ENCODE data around the genes SH2D7 and ACSBG1.

- PRO-cap = no peak
Measured at GRCh38 chr15:77067796-77068367, 3.0 kb downstream of the TSPAN3 start.

DNA sequence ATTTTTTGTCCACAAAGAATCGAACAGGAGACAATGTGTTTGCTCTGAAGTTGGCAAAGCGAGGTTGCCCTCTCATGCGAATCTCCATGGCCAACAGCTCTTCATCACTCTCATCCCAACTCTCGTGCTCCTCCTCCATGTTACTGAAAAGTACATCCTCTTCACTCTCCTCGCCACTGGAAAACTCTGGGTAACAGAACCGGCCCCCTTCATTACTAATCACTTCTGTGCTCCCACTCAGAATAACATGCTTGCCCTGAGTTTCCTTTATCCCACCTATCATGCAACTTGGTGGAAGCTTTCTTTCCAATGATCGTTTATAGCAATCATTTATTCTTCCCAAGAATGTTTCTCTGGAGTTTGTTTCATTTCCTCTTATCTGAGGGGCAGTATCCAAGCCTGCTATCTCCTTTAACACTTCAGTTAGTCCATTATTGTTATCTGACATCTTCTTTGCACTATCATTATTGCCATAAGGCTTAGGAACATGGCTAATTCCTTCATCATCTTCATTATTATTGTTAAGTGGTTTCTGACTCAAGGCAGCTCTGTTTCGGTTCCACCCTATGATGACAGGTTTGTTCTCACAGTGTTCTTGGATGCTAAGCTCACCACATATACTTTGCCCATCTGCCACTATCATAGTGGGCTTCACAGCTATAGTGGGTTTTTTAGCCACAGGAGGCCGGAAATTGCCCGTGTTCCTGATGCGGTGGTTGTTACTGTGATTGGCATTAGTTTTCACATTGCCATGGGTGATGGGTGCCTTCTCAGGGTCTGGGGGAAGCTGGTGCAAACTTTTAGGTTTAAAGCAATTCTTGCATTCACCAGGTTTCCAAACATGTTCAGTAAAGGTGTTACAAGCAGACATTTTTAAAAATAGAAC is 110.4 kb upstream of the TSPAN3 start:
- PRO-cap = no peak

DNA sequence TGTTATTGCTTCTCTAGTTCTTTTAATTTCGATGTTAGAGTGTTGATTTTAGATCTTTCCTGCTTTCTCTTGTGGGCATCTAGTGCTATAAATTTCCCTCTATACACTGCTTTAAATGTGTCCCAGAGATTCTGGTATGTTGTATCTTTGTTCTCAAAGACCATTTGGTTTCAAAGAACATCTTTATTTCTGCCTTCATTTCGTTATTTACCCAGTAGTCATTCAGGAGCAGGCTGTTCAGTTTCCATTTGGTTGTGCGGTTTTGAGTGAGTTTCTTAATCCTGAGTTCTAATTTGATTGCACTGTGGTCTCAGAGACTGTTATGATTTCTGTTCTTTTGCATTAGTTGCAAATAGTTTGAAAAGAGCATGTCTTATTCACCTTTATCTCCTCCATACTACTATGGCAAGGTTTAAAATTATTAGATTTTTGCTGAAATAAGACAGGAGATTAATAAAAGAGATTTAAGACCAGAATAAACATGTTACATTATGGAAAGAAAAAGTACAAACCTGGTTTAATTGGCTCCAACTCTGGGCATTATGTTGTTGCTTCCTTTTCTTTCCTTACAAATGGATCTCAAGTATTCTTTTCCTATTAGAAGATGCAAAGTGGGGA is 133.9 kb downstream of the PEAK1 start:
- PRO-cap = no peak

DNA sequence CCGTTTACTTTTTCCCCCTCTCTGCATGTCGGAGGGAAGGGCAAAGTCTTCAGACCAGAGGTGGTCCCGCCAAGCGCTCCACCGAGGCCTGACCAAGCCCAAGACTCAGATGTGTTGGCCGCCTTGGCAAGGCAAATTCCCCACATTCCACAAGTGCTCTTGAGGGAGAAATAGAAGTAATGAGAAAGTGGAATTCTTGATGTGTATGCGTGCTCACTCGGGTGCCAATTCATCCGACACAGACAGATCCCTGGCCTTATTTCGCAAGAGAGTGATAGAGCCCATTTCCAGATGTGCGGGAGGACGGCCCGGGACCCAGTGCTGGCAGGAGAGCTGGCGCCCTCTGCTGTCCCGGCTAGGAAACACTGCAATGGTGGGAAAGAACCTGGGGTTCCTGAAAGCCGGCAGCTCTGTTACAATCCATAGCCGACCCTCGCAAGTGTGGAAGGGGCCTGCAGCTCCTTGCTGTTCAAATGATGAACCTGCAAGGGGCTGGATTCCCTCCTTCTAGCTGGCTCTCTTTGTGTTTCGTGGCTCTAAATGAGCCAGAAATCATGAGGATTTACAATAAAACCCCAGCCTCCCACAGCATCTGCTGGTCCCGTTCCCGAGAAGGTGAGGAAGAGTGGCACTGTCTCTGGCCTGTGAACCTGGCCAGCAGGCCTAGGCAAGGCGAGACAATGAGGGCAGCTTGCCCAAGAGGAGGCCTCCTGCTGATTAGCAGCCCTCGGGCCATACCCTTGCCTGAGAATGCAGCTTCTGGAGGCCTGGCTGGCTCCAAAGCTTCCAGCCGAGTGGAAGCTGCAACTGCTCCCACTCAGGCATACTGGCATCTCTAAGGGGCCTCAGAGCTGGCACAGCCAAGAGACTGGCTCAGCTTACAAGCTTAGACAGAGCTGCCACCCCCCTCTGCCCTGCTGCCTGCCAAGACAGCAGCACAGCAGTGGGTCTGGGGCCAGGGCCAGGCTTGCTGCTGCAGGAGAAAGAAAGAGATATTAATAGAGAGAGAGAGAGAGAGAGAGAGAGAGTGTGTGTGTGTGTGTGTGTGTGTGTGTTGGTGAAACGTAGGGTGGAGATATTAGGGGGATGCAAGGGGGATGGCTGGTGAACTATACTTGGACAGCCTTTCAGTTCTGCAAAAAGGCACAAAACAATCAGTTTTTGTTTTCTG is 76.4 kb downstream of the HMG20A start:
- PRO-cap = no peak

DNA sequence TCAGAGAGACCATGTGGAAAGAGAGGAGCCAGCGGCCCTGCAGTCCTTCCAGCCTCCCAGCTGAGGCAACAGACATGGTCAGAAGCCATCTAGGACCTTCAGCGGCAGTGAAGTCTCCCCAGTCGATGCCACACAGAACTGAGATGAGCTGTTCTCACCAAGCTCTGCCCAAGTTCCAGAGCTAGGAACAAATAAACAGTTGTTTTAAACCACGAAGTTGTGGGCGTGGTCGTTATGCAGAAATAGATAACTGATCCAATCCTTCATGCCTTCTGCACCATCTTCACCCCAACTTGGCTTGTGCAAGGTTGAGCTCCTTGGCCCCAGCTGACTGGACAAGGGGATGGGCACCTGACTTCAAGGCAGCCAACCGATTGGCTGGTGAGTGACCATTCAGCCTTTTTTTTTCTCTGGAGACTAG is 24.0 kb downstream of the LINGO1 start:
- PRO-cap = no peak

DNA sequence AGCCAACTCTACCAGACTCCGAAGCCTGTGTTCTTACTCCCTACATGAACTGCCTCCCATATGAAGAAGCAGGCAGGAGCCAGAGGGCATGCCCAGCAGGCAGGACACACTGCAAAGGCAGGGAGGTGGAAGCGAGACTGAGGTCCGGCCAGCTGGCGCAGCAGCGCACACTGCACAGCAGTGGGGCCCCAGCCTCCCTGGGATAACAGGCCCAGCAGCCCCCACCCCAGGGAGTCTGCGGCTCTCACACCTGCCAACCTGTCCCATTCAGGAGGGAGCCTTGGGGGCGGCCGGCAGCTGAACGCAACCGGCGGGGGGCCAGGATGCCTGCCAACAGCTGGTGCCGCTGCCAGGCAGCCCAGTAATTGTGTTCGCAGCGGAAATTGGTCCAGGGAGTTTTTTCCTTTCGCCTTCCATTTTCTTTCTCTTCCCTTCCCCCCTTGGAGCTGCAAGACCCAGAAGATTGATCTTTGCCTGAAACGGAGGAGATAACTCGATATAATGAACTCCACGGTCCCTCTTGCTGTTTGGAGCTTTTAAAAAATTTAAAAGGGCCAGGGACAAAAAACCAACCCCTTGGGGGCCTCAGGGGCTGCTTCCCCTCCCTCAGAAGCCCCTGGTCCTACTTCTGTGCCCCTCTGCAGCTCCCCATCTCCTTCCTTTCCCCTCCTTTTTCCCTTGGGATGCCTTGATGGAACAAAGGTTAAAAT is 106.3 kb upstream of the LINGO1 start:
- PRO-cap = no peak

DNA sequence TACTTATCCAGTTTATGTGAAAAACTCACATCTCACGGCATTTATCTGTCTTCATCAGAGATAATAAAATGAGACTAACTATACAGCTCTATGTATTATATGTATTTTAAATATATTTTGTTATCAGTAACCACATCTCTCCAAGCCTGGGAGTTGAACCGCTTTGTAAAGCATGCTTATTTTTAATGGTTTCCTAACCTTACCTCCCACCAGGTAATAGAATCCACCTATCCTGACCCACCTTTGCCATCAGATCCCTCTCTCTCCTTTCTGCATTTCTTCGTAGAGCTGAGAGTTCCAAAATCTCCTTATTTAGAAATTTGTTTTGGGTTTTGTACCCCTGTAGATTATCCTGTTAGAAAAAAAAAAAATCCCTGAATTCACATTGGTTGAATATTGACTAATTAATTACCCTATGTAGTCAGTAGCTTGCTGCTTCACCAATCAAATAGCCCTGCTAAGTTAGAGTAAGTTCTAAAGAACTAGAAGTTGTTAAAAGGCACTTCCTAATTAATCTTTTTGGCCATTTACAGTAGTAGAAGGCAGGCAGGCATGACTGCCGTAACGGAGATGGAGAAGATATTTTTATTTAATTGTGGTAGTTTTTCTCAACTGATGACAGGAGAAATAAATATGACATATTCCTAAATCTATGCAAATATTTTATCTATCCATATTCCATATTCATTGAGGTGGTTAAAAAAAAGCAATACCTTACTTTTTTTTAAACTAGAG is 59.7 kb downstream of the TBC1D2B start:
- PRO-cap = no peak

DNA sequence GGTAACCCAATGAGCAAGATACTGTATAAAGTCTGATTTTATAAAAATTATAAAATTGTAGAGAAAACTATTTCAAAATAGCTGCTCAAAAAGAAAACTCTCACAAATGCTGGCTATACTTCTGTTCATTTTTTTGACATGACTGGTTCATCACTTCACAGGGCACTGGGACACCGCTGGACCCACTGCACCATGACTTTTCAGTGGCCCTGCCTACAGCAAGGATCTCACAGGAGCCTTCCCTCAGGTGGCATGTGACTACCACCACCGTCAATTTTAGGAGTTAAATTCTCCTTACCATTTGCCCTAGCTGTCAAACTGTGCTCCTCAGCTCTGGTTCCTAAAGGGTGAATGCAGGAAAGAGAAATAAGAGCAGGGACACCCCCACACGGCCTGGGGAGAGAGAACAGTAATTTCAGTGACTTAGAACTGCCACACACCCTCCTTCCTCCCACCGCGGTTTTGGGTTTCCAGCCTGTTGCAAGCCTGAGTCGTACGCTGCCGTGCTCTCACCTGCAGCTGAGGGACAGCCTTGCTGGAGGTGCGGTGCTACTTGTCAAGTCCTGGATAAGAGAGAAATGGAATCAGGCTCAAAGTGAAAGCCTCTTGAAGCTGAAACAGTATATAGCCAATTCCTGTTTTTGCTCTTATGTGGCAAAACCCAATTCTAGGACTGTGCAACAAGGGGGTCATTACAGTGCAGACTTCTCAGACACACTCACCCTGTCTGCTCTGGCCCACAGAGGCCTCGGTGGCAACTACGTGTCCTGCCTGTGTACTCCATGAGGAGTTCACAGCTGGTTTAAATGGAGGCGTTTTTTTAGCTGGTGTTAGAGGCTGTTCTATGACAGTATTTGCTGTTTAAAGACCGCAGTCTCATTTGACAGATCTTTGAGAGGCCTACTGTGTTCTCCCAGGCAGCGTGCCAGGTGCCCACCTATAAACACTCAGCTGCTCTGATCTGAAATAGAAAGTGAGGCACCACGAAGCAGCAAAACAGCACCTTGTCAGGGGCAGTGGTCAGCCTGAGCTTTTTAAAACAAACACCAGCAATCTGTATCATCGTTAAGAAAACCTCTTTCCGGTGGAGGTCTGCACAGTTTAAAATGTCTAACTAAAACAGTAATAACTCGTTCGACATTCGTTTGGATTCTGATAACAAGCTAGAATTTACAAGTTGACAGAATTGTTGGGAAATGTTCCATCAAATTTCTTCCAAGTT is 42.9 kb downstream of the TBC1D2B start:
- PRO-cap = no peak

DNA sequence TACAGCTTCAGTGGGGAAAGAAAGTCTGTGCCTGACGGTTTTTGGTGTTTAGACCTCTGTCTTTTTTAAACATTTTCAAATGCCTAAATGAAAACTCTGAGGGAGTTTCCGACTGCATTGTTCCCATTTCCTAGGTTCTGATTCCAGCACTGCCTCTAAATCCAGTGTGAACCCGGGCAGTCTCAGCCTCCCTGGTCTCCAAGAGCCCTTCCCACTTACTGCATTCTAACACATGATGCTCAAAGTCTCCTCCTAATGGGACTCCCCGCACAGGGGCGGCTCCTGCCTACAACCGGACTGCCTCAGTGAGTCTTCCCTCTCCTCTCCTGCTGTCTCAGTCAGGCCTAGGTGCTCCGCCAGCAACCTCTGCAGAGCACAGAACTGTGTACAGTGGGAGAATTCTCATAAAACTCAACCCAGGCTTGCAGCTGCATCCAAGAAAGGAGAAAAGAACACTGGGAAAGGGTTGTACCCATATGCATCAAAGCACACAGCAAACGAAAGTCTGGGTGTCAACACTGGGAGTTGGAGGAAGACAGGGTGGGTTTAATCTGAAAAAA is 28.9 kb downstream of the TBC1D2B start:
- PRO-cap = no peak

GRCh38 chr15:78068407-78069354 is 8.8 kb downstream of the TBC1D2B start:
- PRO-cap = no peak

DNA sequence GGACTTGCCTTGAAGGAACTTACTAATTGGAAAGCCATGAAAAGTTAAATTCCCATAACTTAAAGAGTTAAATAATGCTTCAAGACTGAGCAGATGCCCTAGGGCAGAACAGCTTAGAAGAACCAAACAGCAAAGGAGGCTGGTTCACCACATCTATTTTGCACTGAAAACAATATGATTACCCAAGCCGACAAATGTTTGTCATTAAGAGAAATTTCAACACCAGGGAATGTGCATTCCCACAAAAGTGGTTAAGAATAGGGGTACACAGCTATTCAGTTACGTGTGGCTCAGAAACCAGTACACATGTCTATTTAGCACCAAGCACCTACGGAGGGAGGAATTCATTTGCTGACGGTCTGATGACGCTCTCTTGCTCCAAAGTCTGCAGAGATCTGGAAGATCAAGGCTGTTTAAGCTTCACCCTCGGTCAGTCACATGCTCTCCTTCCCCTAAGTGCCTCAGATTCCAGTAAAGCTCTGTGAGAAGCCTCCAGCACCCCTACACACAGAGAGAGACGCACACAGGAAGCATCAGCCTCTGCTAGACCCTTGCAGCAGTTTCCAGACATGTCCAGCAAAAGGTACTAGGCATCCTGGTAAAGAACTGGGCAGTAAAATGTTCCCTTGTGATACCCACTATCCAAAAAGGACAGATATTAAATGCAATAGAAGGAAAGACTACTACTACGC is 5.0 kb downstream of the TBC1D2B start:
- PRO-cap = no peak

DNA sequence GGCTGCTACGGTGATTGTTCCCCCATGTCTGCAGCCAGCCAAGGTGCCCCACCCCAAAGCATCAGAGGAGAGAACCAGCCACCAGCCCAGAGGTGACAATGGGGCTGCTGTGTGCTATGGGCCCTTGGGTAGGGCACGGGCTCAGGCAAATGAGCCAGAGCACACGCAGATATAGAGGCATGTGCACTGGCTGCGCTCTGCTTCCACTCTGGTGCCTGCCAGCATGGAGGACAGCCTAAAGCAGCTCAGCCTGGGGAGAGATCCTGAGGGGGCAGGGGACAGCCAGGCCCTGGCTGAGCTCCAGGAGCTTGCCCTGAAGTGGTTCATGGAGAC is at the start of gene SH2D7:
SH2D7 (plus strand) TSS at position 200 of the 333 bp plus-strand sequence.
- PRO-cap = no peak

DNA sequence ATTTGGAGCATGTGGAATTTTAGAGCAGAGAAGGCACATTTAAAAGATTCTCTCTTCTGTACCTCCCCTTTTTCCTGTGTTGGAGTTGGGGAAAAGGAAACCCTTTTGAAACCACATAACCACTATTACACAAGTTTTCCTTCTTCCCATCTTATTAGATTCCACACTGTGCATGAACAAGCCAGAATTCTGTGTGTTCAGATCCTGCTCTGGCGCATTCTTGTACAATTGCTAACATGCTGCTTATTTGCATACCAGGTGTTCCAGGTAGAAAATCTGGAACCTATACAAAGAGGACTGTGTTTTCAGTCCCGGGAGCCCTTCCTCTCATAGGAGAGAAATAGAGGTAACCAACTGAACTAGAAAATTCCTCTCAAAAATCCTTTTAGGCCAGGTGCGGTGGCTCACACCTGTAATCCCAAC is 2.6 kb upstream of the CIB2 start:
- PRO-cap = no peak

DNA sequence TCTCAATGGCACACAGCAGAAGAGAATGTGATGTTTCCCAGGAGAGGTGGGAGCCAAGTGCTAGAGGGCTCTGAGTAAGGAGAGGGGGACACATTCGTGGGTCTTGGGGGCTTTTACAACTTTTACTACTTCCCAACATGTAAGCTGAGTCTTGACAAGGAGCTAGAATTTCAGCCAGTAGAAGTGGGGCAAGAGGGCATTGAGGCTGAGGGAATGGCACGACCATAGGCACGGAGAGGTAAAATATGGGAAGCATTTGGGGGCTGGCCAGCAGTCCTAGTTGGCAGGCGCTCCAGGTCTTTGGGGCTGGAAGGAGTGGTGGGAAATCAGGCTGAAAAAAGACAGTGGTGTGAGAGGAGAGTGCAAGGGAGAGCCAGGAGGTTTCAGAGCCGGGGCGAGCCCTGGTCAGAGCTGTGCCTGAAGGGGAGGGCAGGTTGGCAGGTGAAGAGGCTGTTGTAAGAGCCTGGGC is 1.7 kb upstream of the IDH3A start:
- PRO-cap = no peak

GRCh38 chr15:78234299-78234987 is at the start of gene ACSBG1:
ACSBG1 (minus strand) TSS chr15:78234565.
- PRO-cap = no peak

- PRO-cap = no peak
Measured at GRCh38 chr15:78264970-78265255, 551 bp downstream of the DNAJA4 start.

DNA sequence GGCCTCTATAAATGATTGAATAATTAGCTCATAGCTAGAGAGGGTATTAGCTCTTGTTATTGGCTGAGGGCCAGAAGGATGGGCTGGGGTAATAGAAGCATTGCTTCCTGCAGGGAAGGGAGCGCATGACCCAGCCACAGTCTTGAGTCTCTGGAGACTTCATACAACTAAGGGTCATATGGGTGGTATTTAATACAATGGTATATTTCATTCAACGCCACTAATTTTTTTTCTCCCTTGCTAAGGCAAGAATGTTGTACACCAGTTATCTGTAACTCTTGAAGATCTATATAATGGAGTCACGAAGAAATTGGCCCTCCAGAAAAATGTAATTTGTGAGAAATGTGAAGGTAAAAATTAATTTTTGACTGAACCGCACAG is 8.5 kb downstream of the DNAJA4 start:
- PRO-cap = no peak

DNA sequence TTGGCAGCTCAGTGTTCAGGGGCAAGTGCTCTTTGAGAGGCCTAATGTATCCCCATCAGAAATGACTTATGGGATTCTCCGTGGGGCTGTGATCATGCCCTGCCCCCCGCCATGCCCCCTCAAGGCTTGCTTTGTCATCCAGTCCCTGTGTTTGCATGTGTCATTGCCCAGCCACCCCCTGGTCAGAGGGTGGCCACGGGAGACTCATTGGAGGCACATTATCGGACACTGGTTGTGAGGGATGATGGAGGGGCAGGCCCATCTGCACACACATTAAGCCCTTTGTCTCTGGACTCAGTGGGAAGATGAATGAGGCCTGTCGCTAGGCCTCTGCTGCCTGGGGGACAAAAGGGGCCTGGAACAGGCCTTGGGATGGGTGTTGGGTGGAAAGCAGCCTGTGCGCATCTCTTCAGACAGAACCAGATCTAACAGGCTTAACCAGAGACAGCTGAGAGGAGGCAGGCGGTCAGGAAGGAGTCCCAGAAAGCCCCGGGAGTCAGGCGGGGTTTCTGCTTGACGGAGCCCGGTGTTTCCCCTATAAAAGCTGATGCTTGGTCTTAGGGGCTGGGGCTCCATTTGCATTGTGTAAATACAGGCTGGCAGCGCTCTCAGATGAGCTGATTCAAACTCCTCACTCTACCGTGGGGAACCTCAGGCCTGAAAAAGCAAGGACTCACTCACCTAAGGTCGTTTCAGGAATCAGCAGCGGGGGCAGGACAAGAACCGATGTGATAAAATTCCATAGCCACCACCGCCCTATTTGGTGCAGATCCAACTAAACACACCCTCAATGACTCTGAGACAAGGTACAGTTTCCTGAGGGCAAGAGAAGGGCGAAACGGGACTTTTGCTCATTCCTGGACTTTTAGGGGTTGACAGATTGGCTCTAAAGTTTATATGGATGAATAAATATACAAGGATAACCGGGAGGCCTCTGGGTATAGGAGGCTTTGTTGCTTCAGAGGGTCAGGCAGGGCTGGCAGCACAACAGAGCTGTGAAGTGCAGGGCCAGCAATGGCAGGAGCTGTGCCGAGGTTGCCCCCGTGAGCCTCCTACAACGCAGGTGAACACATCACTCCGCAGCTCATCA is 17.1 kb upstream of the SKIC8 start:
- PRO-cap = no peak

DNA sequence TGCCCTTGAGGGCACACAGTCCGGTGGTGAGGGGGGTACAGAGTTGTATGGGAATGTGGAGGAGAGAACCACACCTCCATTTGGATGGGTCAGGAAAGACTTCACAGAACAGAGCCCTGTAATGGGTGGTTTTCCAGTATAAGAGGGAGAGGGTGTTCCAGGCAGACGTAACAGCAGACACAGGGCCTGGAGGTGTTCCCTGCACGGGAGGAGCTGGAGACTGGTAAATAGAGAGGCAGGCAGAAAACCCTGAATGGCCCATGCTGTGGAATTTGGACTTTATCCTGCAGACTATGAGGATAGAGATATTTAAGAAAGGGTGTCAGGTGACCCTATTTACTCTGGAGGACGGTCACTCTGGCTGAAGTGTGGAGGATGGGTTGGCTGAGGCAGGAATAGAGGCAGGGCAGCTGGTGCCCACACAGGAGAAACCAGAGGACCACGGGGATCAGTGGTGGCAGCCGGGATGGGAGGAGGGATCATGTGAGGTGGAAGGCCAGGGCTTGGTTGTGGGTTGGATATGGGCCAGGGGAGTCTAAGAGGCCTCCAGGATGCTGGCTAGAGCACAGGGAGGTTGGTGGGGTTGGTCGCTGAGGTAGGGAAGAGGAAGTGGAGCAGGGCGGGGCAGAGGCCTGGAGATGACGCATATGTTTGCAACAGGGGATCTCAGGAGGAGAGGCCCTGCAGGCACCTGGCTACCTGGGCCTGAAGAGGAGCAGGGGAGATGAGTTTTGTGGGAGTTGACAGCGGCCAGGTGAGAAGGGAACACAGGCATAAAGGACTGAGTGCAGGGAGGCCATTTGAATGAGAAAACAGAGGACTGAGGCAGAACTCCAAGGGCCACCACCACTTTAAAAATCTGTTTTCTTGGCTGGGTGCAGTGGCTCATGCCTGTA is 34.7 kb downstream of the CRABP1 start:
- PRO-cap = bidirectional peak, plus-strand start at position 364 of the sequence, minus-strand start at position 225 of the sequence

- PRO-cap = no peak
Measured at GRCh38 chr15:78475205-78476074, 31.9 kb upstream of the HYKK start.